ENCODE measurements around a stretch of chr7.

DNA sequence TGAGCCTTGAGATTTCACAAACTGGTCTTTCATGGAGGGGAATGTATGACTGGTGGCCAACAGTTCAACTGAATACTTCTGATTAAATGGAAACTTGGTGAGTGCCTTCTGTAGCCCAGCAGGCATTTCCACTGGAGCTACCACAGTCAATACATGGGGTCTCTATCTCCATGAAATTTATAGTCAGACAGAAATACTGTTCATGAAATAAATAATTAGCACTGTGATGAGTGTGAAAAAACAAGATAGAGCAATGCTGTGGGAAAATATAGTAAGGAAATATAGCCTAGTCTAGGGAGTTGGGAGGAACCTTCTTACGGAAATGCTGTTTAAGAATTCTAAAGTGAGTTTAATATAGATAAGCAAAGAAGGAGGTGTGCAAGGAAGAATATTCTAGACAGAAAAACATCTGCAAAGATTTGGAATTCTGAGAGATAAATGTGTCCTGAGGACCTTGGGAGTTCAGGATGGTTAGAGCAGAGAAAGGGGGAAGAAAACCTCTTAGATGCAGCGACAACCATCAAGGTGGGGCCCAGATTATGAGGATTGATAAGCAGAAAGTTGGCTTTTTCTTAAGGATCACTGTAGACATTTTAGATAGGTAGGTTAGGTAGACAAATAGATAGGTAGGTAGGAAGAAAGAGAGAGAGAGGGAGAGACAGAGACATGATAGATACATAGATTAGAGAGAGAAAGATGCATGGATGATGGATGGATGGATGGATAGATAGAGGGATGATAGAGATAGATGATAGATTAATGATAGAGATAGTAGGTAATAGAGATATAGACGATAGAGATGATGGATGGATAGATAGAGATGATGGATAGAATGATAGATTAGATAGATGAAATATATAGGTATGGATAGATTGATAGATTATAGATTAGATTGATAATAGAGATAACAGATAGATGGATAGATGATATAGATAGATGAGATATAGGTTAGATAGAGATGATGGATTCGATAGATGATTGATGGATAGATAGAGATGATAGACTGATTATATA is 447.6 kb downstream of the GALNT17 start:
- RRBS, result no CpG with 5 or more reads among the region's 4 CpGs

- RRBS, result no CpG with 5 or more reads among the region's 11 CpGs
Observed at GRCh38 chr7:73442160-73442663, 8.6 kb downstream of the FZD9 start.

DNA sequence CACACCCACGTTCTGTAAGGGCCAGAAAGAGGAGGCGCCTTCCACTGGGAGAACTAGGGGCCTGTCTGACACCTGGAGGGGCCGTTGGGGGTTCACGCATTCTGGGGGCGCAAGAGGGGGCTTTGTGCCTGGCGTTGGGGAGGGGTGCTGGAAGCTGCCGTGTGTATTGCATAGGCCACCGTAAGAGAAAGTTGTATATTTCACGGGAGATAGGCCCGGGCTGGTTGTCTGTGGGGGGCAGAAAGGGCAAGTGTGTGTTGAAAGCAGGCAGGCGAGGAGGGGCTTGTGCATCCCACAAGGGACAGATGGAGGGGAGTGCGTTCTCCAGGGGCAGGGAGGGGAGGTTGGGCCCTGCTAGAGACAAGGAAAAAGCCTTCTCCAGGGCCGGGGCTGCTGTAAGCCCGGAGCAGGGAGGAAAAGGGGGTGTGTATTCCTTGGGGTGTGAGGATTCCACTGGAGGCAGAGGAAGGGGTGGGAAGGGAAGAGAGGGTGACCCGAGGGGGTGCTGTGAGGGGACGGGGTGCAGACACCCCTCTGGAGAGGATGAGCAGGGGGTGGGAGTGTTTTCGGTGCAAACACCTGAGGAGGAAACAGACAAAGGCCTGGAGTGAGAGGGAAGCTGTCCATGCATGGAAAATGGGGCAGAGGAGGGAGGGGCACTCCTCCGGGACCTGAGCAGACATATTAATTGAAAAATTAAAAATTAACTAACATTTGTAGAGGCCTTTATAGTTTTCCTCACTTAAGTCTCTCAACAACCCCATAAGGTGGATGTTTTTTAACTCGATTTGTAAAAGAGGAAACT is 977 bp downstream of the VPS37D start:
- RRBS, result no CpG with 5 or more reads among the region's 19 CpGs

DNA sequence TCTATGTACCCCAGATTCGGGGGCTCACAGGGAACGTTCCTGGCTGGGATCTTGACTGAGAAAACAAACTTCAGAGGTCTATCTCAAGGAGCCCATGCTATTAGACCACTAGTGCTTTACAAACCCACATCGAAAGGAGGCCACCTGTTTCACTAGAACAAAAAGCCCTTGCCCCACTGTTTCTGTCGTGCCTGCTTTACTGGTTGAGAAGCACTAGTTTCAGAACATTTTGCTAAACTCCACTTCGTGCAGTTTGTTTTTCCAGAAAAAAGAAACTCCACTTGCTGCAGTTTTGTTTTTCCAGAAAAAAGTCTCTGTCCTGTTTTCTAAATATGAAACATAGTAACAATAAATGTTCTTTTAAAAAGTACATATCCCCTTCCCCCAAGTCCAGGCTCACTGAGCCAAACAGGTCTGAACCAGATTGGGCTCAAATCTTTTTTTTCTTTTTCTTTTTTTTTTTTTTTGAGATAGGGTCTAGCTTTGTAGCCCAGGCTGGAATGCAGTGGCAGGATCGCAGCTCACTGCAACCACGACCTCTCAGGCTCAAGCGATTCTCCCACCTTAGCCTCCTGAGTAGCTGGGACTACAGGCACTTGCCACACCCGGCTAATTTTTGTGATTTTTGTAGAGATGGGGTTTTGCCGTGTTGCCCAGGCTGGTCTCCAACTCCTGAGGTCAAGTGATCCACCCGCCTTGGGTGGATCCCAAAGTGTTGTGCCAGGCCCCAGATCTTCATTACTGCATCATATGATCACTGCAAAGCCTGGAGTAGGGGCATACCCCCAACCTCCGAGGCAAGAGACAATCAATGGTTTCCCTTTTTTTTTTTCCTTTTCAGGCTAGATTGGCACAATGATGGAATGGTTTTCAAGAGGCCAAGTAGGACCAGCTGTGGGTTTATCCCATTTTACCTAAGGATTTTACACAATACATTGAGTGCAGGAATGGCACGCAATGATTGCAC is 2.9 kb downstream of the DNAJC30 start:
- RRBS, result no CpG with 5 or more reads among the region's 13 CpGs

GRCh38 chr7:73707106-73707683 is 12.3 kb downstream of the STX1A start:
- RRBS, result 16% methylated on average over 5 of the region's 15 CpGs

DNA sequence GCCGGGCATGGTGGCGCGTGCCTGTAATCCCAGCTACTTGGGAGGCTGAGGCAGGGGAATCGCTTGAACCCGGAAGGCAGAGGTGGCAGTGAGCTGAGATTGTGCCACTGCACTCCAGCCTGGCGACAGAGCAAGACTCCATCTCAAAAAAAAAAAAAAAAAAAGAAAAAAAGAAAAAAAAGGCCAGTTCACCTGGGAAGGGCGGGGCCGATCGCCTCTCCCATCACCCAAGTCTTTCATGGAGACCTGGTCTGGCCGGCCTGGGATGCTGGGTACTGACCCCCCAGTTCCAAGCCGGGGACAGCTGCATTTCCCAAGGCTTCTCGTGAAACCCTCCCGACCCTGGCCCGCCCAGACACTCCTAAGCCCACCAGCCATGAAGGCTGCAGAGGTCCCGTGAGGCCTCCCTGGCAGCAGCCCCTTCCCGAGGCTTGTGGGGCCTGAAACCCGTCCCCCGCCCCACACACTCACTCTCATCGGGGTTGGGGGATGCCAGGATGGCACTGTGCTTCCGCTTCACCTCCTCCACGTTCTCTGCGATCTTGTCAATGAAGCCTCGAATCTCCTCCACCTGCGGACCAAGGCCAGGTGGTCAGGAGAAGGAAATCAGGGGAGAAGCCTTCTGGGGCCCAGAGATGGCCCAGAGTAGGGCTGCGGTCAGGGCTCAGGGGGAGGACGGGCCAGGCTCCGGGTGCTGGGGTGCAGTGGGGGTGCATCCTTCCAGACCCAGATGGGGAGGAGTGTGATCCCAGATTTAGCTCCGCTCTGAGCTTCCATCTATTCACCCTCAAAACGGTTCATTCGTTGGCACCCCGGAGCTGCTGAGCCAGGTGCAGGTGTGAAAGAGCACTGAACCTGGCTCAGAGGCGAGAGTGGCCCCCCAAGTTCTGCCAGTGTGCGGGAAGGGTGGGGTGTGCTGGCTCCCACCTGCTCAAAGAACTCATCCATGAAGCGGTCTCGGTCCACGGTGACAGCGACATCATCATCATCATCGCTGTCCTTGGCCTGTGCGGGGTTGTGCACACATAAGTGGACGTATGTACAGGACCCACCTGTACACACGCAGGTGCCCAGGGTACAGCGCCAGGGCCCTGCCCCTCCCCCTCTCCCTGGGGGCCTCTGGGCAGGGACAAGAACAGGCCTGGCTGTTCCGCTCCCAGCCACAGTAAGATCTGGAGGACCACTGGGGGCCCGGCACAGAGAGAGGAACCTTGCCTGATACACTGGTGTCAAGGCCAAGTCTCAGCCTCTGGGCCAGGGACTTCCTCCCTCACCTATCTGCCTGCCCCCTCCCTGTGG is 10.9 kb downstream of the STX1A start:
- RRBS, result 86% methylated on average over 3 of the region's 44 CpGs

GRCh38 chr7:73716745-73717786 is 2.4 kb downstream of the STX1A start:
- RRBS, result no CpG with 5 or more reads among the region's 15 CpGs

DNA sequence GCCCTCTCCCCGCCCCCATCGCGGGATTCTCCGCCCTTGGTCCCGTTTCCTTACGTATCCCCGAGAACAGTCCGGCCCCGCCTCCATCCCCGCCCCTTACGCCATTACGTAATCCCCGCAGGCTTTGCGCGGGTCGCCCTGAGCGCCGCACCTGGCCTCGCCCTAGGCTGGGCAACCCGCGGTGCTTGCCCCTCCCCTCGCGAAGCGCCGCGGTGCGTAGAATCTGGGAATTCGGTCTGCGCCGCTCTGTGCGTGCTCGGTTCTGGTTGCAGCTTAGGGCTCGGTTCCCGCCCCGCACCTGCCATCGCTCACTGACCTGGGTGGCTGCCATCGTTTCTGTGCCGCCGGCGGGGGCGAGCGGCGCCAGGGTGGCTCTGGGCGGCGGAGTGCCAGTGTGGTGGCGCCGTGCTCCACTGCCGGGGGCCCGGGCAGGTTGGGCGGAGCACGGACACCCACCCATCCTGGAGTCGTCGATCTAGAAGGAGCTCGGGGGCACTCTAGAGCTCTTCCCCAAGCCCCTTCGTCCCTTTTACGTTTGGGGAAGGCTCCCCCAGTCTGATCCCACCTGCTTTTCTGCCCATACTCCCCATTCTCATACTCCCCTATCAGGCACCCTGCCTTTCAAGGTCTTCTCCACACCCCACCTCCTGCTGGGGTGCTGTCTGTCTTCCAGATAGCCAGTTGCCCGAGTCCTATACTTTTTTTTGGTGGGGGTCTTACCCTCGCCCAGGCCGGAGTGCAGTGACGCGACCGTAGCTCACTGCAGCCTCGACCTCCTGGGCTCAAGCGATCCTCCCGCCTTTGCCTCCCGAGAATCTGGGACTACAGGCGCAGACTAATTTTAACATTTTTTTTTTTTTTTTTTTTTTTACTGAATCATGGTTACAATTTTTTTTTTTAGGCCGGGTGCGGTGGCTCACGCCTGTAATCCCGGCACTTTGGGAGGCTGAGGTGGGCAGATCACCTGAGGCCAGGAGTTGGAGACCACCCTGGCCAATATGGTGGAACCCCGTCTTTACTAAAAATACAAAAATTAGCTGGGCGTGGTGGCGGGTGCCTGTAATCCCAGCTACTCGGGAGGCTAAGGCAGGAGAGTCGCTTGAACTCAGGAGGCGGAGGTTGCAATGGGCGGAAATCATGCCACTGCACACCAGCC is 674 bp upstream of the ABHD11 start:
- RRBS, result under 1% methylated on average over 9 of the region's 78 CpGs

- RRBS, result no CpG with 5 or more reads among the region's 5 CpGs
Observed at GRCh38 chr7:73823078-73823366, 7.8 kb upstream of the CLDN4 start.

GRCh38 chr7:73829840-73830343 is 904 bp upstream of the CLDN4 start:
- RRBS, result no CpG with 5 or more reads among the region's 7 CpGs

DNA sequence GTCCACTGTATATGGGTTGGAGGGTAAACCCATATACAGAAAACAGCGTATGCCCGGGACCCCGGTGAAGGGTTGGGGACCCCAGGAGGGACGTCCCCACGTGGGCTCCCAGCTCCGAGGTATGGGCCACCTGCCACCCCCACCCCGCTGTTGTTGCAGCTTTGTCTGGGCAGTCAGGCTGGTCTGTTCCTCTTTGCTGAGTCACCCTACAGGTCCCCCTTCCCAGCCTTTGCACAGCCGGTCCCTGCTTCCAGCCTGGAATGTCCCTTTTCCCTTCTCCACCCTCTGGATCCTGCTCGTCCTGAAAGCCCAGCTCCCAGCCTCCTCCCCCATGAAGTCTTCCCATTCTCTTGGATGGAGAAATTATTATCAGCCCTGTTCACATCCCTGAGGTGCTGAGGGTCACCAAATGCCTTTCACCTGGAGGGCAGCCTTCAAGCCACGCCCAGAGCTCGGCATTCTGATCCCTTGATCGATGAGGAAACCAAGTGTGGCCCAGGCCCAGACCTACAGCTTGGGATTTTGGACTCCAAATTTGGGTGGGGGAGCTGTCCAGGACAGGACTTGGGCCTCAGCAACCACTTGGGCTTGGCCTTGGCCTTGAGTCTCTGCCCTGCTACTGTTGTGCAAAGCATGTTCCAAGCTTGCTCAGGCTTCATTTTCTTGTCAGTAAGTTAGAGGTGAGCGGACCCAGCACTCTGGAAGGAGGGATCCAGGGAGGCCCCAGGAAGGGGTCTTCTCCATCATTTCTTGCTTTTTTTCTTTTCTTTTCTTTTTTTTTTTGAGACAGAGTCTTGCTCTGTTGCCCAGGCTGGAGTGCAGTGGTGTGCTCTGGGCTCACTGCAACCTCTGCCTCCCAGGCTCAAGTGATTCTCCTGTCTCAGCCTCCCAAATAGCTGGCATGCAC is 2.7 kb downstream of the CLDN4 start:
- RRBS, result no CpG with 5 or more reads among the region's 13 CpGs

- RRBS, result no CpG with 5 or more reads among the region's 8 CpGs
Observed at GRCh38 chr7:73850626-73851218, 8.4 kb upstream of the METTL27 start.

- RRBS, result 35% methylated on average over 4 of the region's 14 CpGs
Observed at GRCh38 chr7:74012915-74013370, 15.0 kb upstream of the ELN start.

- RRBS, result no CpG with 5 or more reads among the region's 13 CpGs
Observed at GRCh38 chr7:74039166-74039867, 11.3 kb downstream of the ELN start.

DNA sequence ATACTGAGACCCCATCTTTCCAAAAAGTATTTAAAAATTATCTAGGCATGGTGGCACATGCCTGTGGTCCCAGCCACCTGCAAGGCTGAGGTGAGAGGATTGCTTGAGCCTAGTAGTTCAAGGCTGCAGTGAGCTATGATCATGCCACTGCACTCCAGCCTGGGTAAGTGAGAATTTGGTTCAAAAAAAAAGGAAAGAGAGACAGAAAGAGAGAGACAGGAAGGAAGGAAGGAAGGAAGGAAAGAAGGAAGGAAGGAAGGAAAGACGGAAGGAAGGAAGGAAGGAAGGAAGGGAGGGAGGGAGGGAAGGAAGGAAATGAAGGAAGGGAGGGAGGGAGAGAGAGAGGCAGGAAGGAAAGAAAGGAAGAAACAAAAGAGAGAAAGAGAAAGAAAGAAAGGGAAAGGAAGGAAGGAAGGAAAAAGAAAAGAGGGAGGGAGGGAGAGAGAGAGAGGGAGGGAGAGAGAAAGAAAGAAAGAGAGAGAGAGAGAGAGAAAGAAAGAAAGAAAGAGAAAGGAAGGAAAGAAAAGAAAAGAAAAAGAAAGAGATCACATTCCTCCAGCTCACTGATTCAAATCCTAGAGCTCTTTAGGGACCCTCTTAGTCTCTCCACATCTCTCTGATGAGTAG is 24.5 kb downstream of the ELN start:
- RRBS, result no CpG with 5 or more reads among the region's 1 CpG

DNA sequence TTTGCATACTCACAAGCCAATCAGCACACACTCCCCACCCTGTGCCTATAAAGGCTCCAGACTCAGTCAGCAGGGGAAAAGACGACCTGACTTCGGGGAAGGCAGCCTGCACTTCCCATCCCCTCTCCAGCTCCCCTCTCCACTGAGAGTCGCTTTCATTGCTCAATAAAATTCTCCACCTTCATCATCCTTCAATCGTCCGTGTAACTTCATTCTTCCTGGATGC is 34.9 kb upstream of the EIF4H start:
- RRBS, result no CpG with 5 or more reads among the region's 5 CpGs

DNA sequence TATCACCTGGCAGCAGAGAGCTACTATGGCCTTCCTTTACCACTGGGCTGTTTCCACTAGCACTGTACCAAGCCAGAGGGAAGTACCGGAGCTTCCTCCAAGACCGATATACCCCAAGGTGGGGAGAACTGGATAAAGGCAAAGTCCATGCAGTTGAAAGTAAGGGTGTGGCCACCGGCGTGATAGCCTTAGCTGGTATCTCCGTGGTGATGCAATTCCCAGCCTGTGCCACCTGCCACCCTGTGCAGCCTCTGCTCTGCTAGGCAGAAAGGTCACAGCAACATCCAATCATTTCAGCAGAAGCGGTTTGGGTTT is 4.3 kb upstream of the CLIP2 start:
- RRBS, result 48% methylated on average over 3 of the region's 6 CpGs

GRCh38 chr7:74324757-74325477 is 35.7 kb downstream of the CLIP2 start:
- RRBS, result 7% methylated on average over 3 of the region's 16 CpGs

GRCh38 chr7:74429123-74429680 is 24.5 kb upstream of the GTF2IRD1 start:
- RRBS, result 24% methylated on average over 1 of the region's 17 CpGs

DNA sequence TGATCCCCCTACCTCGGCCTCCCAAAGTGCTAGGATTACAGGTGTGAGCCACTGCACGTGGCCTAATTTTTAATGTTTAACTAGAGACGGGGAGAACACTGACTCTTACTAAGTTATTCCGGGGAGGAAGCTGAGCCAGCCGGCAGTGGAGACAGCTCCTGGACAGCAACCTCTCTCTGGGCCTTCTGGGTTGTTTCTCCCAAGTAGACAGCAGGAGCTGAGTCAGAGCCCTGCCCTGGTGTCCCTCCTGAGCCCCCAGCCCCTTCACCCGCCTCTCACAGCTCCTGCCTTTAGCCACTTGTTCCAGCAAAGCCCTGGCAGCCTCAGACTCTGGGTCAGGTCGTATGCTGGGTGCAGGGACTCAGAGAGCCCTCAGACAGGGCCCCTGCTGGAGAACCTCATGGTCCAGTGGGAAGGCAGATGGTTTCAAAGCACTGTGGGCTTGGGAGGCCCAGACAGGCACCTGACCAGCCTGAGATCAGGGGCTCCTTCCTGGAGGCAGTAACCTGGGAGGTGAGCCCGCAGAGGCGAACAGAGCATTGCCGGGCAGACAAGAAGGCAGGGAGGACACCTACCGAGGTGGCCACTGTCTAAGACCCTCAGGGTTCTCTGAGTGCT is 18.5 kb upstream of the GTF2IRD1 start:
- RRBS, result no CpG with 5 or more reads among the region's 11 CpGs

All from brain (tissue), 1 donor.